MCF 10A (cell line): ENCODE data around the gene LIMCH1.

GRCh38 chr4:40270651-40271108, 64.5 kb upstream of the CHRNA9 start:
- PRO-cap: no peak
- RRBS: no CpG with 5 or more reads among the region's 13 CpGs

GRCh38 chr4:40308196-40308576, 26.9 kb upstream of the CHRNA9 start:
- PRO-cap: no peak
- RRBS: no CpG with 5 or more reads among the region's 9 CpGs

DNA sequence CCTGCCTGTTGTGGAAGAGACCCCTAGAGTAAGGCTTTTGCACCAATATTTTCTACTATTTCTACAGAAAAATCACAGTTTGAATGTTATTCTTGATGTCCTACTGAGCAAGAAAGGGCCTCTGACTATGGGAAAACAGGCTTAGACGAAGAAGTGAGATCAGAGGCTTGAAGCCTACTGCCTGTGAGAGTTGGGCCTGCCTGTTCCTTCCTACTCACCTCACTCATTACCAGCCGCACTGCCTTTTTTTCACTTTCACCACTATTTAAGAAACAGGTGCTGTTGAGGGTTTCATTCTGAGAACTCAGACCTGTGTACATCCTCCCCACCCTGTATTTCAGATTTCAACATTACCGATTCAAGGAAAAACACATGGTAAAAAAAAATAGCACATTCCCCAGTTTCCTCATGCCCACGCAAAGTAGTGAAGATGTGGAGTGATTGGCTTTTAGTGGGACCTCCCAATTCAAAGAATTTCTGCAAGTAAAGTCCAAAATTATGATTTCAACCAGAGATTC, 98.3 kb downstream of the CHRNA9 start:
- PRO-cap: no peak
- RRBS: no CpG with 5 or more reads among the region's 4 CpGs

DNA sequence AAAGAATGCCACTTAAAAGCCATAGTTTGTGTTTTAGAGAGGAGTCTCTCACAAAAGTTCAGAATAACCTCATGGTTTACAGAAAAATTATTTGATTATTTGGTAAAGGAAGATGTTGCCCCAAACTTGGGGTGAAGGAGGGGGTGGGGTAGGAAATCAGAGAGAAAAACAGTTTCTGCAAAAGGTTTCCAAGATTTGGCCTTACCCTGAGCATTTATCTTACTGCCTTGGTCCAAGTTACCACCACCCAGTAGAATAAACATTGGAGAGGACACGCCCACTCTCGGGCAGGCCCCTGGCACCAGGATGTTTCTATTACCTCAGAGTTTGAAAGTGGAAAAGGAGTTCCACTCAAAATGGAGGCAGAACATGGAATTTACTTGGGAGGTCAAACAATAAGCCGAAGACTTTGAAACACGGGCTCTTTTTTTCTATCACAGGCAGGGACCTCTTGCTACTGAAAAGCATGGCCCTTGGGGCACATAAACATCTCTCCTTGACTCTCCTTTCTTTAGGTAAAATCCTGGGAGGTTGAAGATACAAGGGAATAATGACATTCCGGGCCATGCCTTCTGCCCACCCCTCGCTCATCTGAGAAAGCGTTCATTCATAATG, 113.8 kb downstream of the CHRNA9 start:
- PRO-cap: no peak
- RRBS: no CpG with 5 or more reads among the region's 7 CpGs

GRCh38 chr4:40471718-40472220, 136.6 kb downstream of the CHRNA9 start:
- PRO-cap: no peak
- RRBS: no CpG with 5 or more reads among the region's 2 CpGs

GRCh38 chr4:40721867-40722386, 27.8 kb upstream of the NSUN7 start:
- PRO-cap: no peak
- RRBS: no CpG with 5 or more reads among the region's 2 CpGs

- PRO-cap: no peak
- RRBS: no CpG with 5 or more reads among the region's 5 CpGs
Measured at GRCh38 chr4:40744144-40744838, 5.5 kb upstream of the NSUN7 start.

GRCh38 chr4:40821866-40822108, 72.0 kb downstream of the NSUN7 start:
- PRO-cap: no peak
- RRBS: no CpG with 5 or more reads among the region's 11 CpGs

- PRO-cap: no peak
- RRBS: no CpG with 5 or more reads among the region's 9 CpGs
Measured at GRCh38 chr4:40840190-40840788, 90.5 kb downstream of the NSUN7 start.

DNA sequence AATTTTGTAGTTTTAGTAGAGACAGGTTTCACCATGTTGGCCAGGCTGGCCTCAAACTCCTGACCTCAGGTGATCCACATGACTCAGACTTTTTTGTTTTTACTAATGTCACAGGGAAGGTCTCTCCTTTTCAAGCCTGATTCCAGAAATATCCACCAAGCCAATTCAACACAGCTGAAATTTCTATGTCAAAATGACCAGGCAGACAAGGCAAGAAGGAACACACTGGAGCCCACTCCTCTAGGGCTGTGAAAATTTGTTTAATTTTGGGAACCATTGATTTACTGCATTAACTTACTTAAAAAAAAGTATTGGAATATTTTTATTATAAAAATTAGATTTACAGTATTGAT, 66.7 kb downstream of the APBB2 start:
- PRO-cap: no peak

- PRO-cap: no peak
- RRBS: no CpG with 5 or more reads among the region's 1 CpG
Measured at GRCh38 chr4:41437191-41437509, 100.8 kb upstream of the LIMCH1 start.

DNA sequence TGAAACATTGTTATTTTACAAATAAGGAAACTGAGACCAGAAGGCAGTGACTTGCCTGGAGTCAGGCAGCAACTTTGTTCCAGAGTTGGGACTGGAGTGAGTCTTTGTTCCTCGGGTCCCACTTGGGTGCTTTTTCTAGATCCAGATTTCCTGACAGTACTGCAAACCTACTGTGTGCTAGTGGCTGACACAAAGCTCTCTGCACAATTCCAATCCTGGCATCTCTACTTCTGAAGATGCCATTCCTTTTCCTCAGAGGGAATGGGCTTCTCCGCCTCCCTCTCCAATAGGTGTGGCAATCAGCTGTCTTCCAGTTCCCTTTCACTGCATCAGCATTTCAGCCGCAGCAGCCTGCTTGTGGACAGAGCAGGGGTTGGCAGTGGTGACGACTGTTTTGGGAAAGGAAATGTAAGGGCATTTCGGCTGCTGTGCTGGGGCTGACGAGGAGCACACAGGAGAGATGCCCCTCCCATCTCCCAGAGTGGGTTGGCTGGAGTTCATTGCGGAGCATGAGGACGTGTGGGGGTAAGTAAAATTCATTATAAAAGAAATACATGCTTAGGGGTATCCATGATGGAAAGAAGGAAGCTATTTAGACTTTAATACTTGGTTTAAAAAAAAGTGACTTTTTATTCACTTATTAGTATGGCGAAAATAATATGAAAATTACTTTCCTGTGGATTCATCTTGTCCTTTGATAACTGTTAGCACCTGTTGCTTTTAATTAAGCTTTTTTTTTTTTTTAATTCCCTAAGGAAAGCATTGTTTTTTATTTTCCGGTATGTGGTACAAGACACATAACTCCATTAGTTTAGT, at the start of gene LIMCH1:
Gene LIMCH1, plus strand, starts transcription at position 332 of the 816 bp plus-strand sequence.
- PRO-cap: no peak
- RRBS: no CpG with 5 or more reads among the region's 10 CpGs

DNA sequence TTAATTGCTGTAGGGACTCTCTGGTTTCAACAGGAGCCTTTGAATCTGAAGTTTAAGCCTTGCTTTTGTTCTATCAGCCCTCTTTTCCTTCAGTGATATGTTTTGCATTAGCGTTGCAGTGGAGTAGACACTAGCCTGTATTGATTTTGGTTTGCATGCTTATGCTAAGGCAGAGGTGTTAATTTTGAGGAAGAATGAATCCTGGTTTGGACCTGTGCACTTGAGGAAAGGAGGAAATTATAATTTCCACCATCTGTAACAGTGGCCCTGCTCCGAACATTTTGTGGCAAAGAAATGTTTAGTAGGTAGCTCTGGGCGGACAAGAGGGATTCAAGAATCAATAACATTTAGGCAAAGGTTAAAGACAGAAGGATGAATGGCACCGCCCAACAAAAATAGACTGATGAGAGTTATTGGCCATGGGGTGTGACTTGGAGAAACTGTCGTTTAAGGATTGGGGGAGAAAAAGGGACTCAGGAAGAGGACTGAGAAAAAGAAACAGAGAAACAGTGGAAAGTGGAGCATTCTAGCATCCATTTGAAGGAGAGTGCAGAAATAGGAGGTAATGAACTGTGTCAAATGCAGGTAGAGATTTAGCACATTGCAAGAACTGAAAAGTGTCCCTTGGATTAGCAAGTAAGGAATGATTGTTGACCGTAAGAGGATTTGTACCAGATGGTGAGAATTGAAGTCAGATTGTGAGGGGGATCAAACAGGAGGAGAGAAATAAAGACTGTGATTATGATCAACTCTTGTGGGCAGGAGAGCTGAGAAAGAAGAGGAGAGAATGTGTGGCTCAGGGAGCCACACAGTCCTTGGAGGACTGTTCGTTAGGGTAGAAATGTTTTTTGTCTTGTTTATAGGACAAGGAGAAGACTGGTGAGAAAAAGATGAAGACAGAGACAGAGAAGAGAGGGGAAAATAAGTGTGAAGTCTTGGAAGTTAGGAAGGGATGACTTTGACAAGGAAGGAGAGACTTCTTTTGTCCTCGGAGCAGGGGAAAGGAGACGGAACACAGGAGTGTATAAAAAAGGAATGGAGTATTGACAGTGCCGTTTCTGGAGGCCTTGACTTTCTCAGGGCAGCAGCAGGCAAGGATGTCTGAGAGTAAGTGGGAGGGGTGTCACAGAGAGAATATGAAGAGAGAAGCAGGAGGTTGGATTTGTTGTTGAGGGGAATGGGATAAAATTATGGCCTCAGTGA, 32.8 kb downstream of the LIMCH1 start:
- PRO-cap: no peak
- RRBS: no CpG with 5 or more reads among the region's 10 CpGs

DNA sequence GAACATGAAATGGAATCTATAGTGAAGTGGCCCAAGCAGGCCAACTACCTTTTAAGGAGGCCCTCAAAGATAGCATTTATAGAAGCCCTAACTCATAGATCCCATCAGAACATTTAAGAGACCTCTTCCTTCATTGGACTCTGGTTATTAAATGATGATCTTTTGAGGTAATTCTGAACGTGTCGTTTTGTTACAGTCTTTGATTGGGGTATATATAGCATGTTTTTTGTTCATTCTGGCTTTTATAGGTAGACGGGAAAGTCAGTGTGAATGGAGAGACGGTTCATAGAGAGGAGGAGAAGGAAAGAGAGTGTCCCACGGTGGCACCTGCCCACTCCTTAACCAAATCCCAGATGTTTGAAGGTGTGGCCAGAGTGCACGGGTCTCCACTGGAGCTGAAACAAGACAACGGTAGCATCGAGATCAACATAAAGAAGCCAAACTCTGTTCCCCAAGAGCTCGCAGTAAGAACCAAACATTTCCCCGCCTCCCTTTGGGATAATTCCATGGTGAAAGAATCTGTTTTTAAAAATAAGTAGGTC, 98.3 kb downstream of the PHOX2B start:
- PRO-cap: no peak
- RRBS: no CpG with 5 or more reads among the region's 10 CpGs

DNA sequence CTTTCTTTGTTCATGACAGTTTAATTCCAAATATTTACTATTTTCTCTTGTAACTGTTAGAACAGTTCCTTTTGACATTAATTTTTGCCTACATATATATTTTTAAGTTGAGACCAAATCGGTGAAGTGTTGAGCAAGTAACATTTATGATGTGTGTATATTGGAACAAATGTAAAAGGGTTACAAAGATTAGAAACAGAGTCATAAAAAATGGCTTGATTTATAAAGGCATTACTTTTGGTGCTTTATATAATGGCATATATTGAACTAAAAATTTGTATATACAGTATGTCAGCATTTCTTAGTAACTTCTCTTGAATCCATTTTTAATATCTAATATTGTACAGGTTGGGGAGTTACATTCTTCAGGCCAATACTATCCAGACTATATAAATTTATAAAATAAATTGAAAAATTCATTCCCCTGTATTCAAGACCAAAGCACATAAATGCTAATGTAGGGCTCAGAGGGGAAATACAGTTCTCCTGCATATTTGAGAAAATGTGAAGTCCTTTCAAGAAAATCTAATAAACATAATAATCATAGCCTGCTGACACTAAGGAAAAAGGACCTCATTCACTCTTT, 21.9 kb upstream of the DCAF4L1 start:
- PRO-cap: no peak
- RRBS: no CpG with 5 or more reads among the region's 1 CpG

DNA sequence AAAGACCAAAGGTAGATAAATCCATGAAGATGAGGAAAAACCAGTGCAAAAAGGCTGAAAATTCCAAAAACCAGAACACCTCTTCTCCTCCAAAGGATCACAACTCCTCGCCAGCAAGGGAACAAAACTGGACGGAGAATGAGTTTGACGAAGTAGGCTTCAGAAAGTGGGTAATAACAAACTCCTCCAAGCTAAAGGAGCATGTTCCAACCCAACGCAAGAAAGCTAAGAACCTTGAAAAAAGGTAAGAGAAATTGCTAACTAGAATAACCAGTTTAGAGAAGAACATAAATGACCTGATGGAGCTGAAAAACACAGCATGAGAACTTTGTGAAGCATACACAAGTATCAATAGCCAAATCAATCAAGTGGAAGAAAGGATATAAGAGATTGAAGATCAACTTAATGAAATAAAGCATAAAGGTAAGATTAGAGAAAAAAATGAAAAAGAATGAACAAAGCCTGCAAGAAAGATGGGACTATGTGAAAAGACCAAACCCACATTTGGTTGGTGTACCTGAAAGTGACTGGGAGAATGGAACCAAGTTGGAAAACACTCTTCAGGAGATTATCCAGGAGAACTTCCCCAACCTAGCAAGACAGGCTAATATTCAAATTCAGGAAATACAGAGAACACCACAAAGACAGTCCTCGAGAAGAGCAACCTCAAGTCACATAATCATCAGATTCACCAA, 52.9 kb downstream of the SLC30A9 start:
- PRO-cap: no peak
- RRBS: no CpG with 5 or more reads among the region's 5 CpGs

GRCh38 chr4:42150585-42151262, 1.7 kb downstream of the BEND4 start:
- PRO-cap: no peak
- RRBS: no CpG with 5 or more reads among the region's 49 CpGs

GRCh38 chr4:42398723-42399483, 1.6 kb downstream of the SHISA3 start:
- PRO-cap: no peak
- RRBS: 60% methylated on average over 8 of the region's 36 CpGs

DNA sequence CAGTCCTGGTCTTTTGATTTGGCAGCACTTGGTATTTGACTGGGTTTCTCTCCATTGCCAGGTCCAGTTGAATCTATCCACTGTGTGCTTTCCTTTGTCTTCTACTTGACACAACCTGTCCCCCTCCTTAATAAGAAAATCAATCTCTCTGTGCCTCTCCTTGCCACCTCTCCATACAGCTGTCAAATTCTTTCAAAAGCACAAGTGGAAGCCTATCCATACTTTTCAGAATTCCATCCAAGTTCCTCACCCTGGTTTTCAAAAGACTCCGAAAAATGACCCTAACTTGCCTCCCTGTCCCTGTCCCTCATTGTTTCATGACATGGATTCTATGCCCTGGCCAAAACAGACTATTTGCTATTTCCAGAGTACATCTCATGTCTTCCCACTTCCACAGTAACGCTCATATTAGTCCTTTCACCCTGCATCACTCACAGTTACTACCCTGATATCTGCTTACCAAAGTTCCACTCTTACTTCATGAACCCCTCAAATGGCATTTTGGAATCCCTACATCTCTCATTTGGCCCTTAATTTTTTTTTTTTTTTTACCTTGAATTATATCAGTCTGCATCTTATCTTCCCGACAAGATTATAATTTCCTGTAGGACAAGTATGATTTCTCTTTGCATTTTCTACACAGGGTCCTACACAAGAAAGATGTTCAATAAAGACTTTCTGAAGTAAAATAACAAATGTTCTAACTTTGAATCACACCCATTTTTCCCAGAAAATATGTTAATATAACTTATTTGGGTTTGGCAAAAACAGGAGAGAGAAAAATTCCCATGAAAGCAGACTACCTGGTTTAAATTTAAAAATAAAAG, 47.1 kb downstream of the ATP8A1 start:
- PRO-cap: no peak
- RRBS: no CpG with 5 or more reads among the region's 3 CpGs

DNA sequence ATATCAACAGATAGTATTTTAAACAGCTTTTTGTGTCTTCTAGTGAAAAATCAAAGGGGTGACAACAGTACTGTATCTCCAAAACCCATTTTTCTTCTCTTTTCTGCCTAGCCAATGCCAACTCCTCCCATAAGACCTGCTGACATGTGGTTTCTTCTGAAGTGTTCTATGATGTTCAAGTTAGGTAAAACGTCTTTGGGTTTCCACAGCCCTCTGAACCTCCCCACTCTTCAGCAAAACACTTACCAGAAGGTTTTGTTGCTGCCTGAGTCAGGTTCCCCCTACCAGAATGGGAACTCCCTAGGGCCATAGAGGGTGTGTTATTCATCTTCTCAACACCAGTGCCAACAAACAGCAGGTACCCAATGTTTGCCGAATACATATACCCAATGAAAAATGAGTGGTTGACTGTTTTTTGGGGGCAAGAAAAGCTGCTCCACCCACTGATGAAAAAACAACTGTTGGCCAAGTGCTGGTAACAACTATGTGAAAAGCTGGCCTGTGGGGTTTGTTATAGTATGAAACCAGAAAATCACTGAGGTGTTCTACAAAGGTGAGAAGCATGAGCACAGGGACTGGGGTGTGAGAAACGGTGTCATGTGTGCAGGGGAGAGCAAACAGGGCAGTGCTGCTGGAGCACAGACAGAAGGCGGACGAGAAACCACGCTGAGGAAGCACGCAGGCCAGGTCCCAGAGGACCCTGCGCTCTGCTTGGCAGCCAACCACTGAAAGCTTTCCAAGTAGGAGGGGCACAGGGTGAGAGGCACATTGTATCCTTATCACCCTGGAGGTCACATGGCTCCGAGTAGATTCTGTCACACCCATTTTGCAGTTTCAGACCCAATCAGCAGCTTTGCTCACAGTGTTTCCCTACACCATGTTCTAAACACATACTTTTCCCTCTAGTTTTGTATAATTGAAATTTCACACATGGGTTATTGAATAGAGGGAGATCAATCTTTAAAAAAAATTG, 28.9 kb downstream of the ATP8A1 start:
- PRO-cap: no peak
- RRBS: no CpG with 5 or more reads among the region's 9 CpGs